Bronchial epithelial cell (primary cell): ENCODE measurements around the gene VRK1.

GRCh38 chr14:95288941-95289418, 30.7 kb downstream of the CLMN start:
- RRBS, 2 experiments, result no CpG with 5 or more reads among the region's 4 CpGs

GRCh38 chr14:95313473-95314238, 6.1 kb downstream of the CLMN start:
- RRBS, 2 experiments, result no CpG with 5 or more reads among the region's 10 CpGs

GRCh38 chr14:95486939-95487301, 29.5 kb downstream of the SYNE3 start:
- RRBS, 2 experiments, result no CpG with 5 or more reads among the region's 4 CpGs

DNA sequence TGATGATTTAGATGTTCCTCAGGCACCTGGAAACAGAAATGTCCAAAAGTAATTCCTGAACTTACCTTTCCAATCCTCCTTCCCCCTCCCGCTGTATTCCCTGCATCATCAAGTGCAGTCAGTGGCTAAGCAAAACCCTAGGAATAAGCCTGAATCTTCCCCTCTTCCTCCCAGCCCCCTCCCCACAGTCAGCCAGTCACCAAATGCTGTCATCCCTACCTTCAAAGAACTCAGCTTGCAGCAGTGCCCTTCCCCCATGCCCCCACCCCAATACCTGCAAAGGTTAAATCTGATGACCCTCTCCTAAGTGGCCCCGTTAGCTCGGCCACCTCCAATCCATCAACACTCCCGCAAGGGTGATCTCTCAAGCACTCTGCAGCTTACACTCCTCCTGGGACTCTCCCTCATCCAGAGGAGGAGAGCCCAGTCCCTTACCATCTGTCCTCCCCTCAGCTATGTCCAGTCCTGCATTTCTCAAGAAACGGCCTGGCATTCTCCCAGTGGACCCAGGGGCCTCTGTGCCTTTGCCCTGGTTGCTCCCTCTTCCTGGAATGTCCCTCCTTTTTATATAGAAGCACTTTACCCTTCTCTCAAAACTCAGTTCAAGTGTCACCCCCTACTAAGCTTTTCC, 9.1 kb upstream of the GLRX5 start:
- RRBS, 2 experiments, result no CpG with 5 or more reads among the region's 5 CpGs

DNA sequence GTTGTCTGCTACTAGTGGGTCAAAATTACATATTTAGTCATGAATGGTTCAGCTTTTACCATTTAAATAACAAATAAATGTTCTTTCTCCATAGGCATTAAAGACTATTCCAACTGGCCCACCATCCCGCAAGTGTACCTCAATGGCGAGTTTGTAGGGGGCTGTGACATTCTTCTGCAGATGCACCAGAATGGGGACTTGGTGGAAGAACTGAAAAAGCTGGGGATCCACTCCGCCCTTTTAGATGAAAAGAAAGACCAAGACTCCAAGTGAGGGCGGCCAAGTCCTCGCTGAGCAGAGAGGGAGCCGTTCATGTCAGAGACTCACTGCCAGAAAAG, 9.0 kb downstream of the GLRX5 start:
- RRBS, 2 experiments, result no CpG with 5 or more reads among the region's 6 CpGs

- RRBS, 2 experiments, result no CpG with 5 or more reads among the region's 8 CpGs
Observed at GRCh38 chr14:95697767-95698329, 11.6 kb downstream of the TCL1B start.

- RRBS, 2 experiments, result no CpG with 5 or more reads among the region's 7 CpGs
Observed at GRCh38 chr14:95741115-95741672, 27.3 kb upstream of the TCL1A start.

GRCh38 chr14:96095629-96096385, 56.6 kb downstream of the C14orf132 start:
- RRBS, 2 experiments, result no CpG with 5 or more reads among the region's 16 CpGs

- RRBS, 2 experiments, result no CpG with 5 or more reads among the region's 14 CpGs
Observed at GRCh38 chr14:96189313-96189941, 15.2 kb upstream of the BDKRB2 start.

DNA sequence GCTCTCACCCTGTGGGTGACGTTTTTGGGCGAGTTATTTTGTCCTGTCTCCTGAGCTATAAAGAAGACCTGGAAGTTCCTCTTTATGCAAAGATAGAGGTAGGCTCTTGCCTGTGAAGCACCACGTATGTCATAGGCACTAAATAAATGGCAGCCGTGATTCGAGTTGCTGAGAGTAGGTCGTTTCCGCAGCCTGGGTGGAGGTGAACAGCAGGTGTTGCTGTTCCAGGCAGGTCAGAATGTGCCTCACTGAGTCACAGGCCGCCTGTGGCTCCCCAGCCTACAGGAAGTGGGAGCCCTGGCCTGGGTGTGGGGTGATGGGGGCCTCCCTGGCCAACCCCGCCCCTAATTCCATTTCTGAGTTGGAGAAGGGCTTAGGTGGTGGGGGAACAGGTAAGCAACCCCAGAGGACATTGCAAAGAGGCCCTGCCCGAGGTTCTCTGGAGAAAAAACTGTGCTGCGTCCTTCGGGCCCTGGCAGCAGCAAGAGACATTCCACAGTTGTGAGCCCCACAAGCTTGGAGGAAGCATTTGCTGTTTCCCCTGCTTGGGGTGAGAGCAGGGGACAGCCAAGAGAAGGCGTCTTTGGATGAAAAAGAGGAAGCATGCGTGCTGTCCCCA, 1.1 kb downstream of the BDKRB2 start:
- RRBS, 2 experiments, result no CpG with 5 or more reads among the region's 14 CpGs

DNA sequence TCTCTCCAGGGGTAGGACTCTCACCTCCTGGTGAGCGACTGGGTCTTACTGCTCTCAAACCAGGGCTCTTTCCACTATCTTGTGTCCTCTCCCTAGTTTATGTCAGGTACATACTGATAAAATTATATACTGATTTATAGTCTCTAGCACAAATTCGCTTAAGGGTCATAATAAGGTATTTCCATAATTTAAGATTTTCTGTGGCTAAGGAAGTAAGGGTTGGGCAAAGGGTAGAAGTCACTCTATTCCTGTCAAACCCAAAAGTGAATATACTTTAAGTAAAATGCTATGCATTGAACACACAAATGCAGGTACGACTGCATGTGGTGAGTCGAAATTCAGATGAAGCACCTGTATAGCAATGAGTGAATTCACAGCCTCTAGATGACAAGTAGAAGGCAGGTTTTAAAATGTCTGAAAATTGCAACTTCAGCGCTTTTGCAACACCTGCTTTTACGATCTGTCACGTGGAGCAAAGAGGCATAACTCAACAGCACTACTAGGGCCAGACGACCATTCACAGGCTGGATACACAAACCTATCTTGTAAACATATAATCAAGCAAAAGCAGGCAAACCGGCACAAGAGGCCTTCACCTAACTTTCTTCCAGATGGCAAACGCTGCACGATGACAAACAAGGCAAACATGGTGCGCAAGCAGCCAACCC, 1.3 kb downstream of the ATG2B start:
- RRBS, 2 experiments, result no CpG with 5 or more reads among the region's 12 CpGs

- RRBS, 2 experiments, result 3% methylated on average over 10 of the region's 53 CpGs; no CpG with 5 or more reads in 1 of the 2 experiments
Observed at GRCh38 chr14:96797006-96797577, at the start of gene VRK1. VRK1 (plus strand) TSS chr14:96797382.

DNA sequence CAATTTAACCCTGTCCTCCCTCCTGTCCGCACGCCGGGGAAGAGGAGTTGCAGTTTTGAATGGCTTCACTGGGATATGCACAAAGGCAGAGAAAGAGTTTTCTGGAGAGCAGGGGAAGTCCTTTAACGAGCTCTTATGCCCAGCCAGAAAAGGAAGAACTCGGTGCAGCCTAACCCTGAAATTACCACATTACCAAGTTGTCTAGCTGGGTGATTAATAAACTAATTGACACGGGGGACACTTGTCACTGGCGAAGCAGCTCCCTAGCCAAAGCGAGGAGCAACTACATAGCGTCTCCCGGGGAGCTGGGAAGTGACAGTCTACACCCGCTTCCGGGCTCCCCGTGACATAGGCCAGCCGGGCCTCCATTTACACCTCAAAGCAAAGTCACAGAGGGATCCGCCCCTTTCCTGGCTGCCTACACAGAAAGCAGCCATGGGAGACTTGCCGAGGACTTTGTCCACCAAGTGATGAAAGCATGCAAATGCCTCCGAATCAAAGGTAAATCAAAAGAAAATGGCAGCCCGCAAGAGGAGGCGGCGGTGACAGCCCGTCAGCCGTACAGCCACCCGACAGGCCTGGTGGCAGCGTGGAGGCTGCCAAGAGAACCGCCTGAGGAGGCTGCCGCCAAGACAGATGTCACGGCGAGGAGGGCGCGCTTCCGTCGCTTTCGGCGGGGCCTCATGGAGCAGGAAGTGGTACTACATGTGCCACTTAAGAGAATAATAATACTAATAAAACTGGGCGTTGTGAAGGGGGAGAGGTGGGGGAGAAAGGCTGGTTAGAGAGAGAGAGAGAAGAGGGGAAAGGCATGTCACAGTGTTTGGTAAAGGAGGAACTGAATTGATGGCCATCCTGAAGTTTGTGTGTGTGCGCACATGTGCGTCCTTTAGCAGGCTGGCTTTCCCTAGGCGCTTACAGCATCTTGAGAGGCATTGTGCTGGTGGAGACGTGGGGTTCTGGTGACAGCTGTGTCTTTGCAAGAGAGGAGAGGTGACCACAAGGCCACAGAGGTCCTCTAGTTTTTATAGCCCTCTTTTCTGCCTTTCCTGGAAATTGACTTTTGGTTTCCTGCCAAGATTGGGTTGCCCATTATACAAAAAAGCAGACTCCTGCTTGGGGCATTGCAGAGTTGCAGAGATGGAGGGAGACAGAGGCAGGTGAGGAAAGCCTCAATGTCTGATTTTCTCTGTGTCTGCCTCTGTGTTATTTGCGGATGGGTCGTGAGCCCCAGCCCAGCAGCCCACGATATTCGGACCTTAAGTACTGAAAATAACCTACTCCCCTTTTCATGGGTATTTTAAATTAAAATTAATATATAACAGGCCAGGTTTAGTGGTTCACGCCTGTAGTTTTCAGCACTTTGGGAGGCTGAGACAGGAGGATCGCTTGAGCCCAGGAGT, 661.7 kb downstream of the VRK1 start:
- RRBS, 2 experiments, result 18 to 26% methylated on average over 2 of the region's 45 CpGs

GRCh38 chr14:97762413-97763109, 965.4 kb downstream of the VRK1 start:
- RRBS, 2 experiments, result no CpG with 5 or more reads among the region's 6 CpGs

DNA sequence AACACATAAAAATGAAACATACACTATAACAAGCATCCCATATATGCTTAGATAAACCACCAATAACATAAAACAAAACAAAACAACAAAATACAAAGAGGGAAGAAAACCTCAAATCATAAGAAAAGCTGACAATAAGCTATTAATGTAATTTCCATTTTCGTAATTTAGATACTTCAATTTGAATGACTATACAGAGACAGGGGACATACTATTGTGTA, 788.5 kb downstream of the BCL11B start:
- RRBS, 2 experiments, result no CpG with 5 or more reads among the region's 1 CpG

- RRBS, 2 experiments, result no CpG with 5 or more reads among the region's 20 CpGs
Observed at GRCh38 chr14:99260505-99261413, 11.2 kb downstream of the BCL11B start.

GRCh38 chr14:99267269-99267862, 4.6 kb downstream of the BCL11B start:
- RRBS, 2 experiments, result no CpG with 5 or more reads among the region's 6 CpGs

GRCh38 chr14:99272978-99273622, 1.1 kb upstream of the BCL11B start:
- RRBS, 2 experiments, result 2 to 3% methylated on average over 6 of the region's 37 CpGs